ENCODE results near the genes WNT3A and ARF1.

DNA sequence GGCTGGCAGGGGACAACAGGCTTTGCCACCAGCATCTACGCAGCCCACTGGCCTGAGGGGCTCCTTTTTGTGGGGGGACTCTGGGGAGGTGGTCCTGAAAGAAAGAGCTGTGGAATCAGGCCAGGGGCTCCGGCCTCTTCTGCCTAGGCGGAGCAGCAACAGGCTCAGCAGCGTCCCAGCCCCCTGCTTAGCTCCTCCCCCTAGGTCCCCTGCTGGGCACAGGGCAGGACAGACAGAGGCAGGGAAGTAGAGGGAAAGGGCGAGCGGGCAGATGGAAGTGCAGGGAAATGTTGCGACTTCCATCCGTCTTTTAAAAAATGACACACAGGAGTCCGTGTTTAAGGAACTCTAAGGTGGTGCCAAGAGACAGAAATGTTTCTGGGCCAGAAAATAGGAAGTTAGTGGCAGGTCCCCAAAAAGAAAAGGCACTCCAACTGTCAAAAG lies 10.0 kb upstream of the LEFTY2 start:
- RRBS = no CpG with 5 or more reads among the region's 9 CpGs

GRCh38 chr1:226390152-226390728 lies 17.7 kb downstream of the PARP1 start:
- RRBS = 99% methylated on average over 3 of the region's 10 CpGs

GRCh38 chr1:226634597-226635192 lies 86.1 kb downstream of the STUM start:
- RRBS = 83% methylated on average over 1 of the region's 23 CpGs

- RRBS = 99% methylated on average over 4 of the region's 23 CpGs
These were observed 74.6 kb downstream of the ITPKB start for GRCh38 chr1:226664095-226665289.

GRCh38 chr1:226678479-226679208 lies 60.4 kb downstream of the ITPKB start:
- RRBS = no CpG with 5 or more reads among the region's 9 CpGs

DNA sequence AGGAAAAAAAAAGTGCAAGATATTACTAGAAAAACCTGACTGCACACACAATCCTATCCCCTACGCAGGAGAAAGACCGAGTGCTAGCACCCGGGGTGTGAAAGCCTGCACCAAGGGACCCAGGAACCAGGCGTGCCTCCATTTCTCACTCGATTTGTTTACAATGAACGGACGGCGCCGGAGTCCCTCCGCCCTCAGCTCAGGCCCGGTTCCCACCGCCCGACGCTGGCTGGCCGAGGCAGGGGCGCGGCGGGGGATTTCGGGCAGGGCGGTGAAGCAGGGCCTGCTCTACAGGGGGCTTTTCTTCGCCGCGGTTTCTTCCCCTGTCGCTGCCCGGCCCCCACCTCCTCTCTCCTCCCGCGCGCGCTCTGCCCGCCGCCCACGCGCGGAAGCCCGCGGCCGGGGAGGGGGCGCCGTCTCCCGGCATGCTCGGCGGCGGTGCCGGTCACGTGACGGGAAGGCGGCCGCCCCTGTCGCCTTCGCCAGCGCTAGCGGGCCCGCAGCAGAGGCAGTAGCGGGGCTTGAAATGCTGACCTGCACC lies 35.8 kb downstream of the ITPKB start:
- RRBS = under 1% methylated on average over 19 of the region's 54 CpGs

DNA sequence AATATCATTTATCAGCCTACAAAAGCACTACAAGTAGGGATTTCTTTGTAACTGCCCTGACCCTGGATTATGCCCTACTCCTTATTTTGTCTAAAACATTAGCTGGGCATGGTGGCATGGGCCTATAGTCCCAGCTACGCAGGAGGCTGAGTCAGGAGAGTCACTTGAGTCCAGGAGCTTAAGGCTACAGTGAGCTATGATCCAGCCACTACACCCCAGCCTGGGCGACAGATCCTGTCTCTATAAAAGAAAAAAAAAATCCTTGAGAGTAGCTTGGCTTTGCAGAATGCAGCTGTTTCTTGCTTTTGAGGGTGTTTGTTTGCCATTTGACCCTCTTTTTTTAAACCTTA lies 55.8 kb upstream of the PSEN2 start:
- RRBS = no CpG with 5 or more reads among the region's 2 CpGs

GRCh38 chr1:226895418-226895996 lies 25.1 kb downstream of the PSEN2 start:
- RRBS = no CpG with 5 or more reads among the region's 17 CpGs

DNA sequence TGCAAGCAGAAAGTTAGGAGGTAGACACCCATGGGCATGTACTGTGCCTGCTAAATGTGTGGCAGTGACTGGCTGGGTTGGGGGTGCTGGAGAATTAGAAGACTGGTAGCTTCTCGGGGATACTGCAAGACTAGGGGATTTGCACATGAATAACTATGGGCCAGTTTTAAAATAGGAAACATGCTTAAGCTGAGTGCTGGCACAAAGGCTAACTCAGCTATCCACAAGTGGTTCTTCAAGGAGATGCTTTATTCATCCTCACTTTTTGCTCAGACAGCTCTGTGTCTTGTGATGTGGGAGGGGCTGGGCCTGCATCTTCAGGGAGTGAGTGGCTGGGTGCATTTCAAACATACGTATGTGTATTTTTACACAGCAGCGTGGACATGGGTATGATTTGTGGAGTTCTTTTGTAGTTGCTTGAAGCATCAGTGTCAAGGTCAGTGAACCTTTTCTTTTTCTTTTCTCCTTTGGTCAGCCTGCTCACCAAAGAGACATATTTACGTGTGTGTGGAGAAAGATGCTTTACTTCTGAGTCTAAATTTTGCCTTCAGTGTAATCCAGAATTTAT lies 2.3 kb downstream of the COQ8A start:
- RRBS = no CpG with 5 or more reads among the region's 4 CpGs

DNA sequence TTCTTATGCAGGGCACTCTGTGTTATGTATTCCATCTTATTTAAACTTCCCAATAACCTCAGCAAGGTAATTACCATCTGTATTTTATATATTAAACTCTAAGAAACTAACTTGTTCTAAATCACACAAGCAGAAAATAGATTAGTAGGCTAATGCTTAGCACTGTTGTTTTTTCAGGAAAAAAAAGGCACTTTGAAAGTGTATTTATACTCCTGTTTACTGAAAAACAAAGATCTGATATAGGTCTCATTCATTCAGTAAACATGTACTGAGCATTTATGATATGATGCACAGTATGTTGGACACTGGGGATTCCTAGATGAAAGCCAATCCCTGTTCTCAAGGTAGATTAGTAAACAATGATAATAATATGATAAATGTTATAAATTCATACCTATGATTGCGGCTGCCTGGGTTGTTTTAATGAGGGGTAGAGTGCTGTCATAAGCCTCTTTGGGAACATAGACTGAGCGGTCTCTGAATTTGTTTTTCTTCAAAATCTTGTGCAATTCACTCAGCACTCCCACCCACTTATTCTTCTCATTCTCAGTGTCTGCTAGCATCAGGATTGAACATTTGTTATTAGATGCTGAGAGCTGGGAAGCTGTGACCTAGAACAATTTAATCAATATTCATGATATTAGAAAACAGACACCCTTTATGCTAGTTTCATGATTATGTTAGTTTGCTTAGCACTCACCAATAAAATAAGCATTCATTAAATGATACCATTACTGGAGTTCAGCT lies 91.0 kb downstream of the COQ8A start:
- RRBS = no CpG with 5 or more reads among the region's 2 CpGs

DNA sequence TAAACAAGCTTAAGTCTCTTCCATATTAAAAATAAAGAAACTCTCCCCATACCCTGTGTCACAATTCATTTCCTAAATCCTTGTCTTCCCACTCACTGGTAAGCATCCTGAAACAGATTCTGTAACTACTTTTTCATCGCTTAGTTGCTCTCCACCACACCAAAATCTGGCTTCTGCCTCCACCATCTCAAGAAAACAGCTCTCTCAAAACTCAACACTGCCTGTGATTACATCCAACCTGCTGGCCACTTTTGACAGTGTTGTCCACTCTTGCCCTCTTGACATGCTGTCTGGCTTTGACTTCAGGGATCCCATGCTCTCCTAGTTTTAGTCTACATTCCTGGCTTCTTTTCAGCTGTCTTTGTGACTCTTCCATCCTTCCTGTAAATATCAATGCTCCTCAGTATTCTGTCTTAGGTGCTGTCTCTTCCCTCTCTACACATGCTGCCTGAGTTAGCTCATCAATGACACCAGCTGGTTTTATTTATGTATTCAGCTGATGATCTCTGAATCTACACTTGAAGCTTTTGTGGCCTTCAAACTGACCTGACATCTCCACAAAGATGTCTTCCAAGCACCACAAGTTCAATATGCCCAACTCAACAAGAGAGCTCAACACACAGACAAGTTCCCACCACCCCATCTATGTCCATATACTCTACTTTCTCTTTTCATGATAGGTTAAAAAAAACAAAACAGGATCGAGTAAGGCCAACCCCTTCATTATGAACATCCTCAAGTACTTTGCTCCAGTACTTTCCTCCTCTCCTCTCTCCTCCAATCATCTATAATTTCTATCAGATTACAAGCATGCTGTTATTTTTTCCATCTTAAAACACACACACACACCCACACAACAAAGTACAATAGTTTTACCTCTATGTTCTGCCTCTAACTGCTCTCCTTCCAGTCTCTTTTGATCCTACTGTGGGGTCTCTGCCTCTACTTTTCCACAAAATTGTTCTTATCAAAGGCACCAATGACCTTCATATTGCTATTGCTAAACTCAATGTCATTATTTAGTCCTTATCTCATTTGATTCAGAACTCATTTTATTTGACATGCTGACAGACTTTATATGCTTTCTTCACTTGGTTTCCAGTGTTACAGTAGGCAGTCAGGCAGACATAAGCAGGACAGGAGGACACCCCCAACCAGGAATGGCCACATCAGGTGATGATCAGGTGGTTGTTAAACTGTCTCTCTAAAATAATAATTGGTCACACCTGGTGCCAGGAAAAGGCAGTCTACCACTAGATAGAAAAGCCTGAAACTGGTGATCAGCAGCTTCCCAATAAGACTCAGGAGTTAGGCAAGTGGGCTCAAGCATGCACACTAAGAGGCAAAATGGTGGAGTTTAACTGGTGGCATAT lies 156.7 kb downstream of the COQ8A start:
- RRBS = no CpG with 5 or more reads among the region's 2 CpGs

- RRBS = no CpG with 5 or more reads among the region's 24 CpGs
These were observed 13.5 kb downstream of the SNAP47 start for GRCh38 chr1:227748161-227749680.

DNA sequence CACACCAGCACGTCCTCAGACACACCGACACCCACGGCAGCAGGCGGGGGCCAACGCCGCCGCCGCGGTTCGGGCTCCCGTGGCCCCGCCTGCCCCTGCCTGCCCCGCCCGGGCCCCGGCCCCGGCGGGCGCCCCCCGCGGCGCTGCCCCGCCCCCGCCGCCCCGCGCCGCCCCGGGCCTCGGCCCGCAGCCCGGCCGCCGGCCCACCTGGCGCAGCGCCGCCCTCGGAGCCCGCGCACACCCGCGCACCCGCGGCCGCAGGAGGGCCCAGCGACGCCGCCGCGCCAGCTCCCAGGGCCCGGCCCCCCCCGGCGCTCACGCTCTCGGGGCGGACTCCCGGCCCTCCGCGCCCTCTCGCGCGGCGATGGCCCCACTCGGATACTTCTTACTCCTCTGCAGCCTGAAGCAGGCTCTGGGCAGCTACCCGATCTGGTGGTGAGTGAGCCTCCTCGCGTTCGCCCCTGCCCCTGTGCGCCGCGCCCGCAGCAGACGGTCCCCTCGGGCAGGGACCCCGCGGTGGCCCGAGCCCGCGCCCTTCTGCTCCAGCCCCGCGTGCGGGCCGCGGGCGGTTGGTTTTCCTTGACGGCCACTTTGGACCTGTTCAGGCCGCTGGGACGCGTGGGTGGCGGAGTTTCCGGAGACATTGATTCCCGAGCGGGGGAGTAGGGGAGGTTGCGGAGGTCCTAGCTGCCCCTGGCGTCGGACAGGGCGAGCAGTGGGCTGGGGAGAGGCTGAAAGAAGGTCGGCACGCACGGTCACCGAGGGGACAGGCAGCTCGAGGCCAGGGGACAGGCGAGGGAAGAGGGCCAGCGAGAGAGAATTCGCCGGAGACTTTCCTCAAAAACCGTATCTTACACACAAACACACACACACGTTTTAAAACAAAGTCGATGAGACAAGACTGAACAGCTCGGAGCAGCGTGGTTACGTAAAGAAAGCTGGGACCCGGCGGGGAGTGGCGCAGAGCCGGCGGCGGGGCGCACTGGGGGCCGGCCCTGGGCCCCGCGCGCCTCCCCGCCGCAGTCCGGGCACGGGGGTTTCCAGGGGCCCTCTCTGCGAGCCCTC lies at the start of gene WNT3A:
Gene WNT3A, plus strand, starts transcription at position 234 of the 1,065 bp plus-strand sequence.
- RRBS = 4% methylated on average over 36 of the region's 127 CpGs

DNA sequence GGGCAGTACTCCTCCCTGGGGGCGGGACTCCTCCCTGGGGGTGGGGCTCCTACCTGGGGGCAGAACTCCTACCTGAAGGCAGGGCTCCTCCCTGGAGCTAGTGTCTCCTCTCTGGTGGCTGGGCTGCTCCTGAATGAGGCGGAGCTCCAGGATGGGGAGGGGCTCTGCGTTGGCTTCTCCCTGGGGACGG lies 23.1 kb upstream of the ARF1 start:
- RRBS = no CpG with 5 or more reads among the region's 4 CpGs

DNA sequence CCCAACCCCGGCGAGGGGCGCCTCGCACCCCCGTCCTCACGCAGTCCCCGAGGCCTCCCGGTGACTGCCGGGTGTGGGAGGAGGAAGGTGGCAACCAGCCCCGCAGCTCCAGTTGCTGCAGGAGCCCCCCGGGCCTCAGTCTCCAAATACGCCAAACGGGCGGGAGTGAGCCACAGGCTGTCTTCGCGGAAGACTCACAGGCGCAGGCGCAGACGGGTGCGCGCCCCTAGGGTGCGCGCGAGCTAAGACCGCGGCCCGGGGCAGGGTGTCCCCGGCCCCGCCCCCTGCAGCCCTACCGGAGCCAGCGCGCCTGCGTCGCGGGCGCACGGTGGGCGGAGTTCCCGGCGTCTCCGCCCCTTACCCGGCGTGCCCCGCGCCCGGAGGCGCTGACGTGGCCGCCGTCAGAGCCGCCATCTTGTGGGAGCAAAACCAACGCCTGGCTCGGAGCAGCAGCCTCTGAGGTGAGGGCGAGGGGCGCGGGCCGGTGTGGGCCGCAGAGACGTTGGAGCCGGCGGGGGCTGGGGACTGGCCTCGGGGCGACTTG lies at the start of gene ARF1:
Gene ARF1, plus strand, starts transcription at position 404 of the 544 bp plus-strand sequence.
- RRBS = 2% methylated on average over 44 of the region's 63 CpGs

GRCh38 chr1:228085067-228086252 lies 3.0 kb downstream of the ARF1 start:
- RRBS = no CpG with 5 or more reads among the region's 14 CpGs

- RRBS = 94% methylated on average over 6 of the region's 14 CpGs
These were observed 5.7 kb downstream of the C1orf35 start for GRCh38 chr1:228097501-228097827.

DNA sequence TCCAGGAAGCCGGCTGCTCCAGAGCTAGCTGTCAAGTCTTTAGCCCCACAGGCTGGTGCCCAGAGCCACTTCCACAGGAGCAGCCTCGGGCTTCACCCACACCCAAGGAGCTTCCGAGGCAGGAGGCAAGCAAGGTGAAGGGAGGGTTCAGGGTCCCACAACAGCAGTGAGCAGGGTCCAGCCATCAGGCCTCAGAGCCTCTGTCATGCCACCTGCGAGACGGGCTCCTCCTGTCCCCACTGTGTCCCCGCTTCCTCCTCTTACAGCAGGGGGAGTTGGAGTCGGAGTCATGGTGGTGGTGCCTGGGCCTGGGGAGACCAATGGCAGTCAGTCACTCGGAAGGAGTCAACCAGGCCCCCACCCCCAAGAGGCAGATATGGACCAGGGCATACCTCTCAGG lies 2.2 kb downstream of the C1orf35 start:
- RRBS = no CpG with 5 or more reads among the region's 8 CpGs

- RRBS = no CpG with 5 or more reads among the region's 36 CpGs
These were observed 1.2 kb upstream of the C1orf35 start for GRCh38 chr1:228103763-228105283.

- RRBS = no CpG with 5 or more reads among the region's 10 CpGs
These were observed 873 bp downstream of the MRPL55 start for GRCh38 chr1:228108203-228108648.